Jurkat, Clone E6-1 (cell line): ENCODE measurements around a stretch of chr22.

GRCh38 chr22:29309167-29309774 is 2.8 kb downstream of the GAS2L1 start:
- RRBS: no CpG with 5 or more reads among the region's 13 CpGs

GRCh38 chr22:29310959-29311543 is 4.4 kb downstream of the RASL10A start:
- RRBS: 98% methylated on average over 6 of the region's 21 CpGs

DNA sequence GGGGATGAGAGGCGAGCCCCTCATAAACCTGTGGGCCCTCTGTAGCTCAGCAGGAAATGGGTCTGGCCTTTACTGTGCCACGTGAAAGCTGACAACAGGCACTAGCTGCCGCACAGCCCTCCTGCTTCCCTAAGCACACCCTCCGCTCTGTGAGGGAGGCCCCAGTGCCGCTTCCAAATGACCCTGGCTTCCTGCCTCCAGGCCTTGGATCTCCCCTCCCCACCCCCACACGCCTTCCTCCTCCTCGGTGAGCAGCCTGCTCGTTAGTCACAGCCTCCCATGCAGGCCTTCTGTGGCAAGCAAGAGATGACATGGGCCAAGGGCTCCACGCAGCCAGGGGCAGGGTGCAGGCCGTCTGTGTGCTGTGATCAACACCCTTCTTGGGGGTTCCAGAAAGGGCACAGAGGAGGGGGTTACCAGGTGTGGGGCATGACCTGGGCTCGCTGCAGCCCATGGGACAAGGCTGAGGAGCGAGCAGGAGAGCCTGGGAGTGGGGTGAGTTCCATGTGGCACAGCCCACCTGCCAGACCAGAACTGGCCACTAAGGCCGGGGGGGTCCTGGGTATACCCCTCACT is 15.3 kb upstream of the RASL10A start:
- RRBS: no CpG with 5 or more reads among the region's 13 CpGs

GRCh38 chr22:29700479-29700941 is 19.3 kb upstream of the CABP7 start:
- RRBS: no CpG with 5 or more reads among the region's 14 CpGs

DNA sequence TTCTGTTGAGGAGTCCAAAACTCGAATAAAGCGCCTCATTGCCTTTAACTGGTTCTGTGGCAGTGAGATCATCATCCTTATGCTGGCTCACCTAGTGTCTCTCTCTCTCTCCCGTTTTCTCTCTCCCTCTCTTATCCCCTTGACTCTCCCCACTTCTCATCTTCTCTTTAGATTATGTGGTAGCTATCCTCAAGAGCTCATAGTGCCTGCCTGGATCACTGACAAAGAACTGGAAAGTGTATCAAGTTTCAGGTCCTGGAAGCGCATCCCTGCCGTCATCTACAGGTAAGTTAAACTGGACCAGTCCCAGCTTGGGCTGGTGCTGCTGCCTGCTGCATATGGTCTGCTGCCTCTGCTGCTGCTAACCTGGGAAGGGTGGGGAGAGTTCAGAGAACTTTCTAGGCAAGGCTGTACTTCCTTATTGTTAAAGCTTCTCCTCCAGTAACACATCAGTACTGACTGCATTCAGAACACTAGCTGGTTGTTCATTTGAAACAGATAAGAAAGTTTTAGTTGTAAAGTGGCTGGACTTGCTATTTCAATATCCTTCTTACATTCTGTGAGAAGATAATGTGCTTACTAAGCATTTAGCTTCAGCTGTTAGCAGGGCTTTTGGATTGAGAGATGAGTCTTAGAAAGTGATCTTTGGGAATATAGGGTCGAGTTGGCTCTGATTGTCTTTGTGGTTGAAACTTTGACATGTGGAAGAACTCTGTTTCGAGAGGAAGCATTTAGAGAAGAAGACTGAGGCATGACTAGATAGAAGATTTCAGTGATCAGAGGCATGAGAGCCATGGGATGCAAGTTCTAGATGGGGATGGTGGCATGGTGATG is 77.3 kb upstream of the HORMAD2 start:
- RRBS: no CpG with 5 or more reads among the region's 7 CpGs

GRCh38 chr22:30047272-30047878 is 32.9 kb upstream of the HORMAD2 start:
- RRBS: no CpG with 5 or more reads among the region's 4 CpGs

DNA sequence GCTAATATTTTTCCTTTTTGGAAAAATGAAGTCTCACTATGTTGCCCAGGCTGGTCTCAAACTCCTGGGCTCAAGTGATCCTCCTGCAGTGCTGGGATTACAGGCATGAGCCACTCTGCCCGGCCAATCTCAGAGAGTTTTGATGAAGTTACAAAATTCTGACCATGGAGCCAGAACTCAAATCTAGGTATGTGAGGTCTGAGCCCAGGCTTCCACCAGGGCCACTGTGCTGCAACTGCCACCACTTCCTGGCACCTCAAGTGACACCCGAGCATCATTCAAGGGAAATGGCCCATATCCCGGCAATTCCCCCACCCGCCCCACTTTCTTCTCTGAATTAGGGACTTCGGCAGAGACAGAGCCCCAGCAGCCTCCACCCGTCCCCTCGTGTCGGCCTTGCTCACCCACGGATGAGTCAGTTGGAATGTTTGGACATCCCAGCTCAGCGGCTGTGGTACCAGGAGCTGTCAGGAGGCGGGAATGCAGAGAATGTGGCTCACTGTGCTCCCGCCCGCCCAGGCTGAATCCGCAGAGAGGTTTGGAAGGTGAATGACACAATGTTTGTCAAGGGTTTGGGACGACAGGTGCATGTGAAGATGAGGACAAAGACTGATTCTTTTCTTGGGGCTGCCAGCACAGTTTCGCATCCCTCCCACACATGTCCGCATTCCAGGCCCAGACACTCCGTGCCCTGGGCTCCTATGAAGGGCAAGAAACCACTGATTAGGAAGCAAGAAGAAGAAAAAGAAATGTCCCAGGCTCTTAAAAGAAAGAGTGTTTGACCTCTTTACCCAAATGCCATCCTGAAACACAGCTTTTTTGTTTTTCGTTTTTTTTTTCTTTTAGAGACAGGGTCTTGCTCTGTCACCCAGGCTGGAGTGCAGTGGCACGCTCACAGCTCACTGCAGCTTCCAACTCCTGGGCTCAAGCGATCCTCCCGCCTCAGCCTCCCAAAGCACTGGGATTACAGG is 39.6 kb downstream of the LIF start:
- RRBS: no CpG with 5 or more reads among the region's 22 CpGs

DNA sequence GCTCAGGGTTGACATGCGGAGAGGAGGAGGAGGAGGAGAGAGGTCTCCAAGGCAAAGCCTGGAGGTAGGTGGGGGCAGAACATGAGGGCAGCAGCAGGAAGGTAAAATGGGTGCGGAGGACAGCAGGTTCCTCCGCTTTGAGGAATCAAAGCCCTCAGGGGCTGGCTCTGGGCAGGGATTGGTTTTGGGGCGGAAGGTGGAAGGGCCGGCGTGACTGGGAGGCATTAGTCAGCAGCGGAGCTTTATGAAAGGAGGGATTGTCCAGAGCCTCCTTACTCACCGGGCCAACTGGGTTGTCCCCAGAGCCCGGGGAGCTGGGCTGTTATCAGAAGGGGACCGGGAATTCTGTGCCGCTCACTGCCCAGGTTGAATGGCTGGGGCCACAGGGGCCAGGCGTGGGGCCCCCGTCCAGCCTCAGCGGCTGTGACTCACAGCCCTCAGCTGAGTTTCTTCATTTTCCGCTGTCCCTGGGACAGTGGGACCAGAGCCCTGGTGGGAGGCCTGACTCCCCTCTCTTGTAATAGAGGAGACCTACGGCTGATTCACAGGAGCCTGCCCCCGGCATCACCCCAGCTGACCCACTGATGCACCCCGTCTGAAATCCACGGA is 36.2 kb downstream of the LIF start:
- RRBS: no CpG with 5 or more reads among the region's 19 CpGs

DNA sequence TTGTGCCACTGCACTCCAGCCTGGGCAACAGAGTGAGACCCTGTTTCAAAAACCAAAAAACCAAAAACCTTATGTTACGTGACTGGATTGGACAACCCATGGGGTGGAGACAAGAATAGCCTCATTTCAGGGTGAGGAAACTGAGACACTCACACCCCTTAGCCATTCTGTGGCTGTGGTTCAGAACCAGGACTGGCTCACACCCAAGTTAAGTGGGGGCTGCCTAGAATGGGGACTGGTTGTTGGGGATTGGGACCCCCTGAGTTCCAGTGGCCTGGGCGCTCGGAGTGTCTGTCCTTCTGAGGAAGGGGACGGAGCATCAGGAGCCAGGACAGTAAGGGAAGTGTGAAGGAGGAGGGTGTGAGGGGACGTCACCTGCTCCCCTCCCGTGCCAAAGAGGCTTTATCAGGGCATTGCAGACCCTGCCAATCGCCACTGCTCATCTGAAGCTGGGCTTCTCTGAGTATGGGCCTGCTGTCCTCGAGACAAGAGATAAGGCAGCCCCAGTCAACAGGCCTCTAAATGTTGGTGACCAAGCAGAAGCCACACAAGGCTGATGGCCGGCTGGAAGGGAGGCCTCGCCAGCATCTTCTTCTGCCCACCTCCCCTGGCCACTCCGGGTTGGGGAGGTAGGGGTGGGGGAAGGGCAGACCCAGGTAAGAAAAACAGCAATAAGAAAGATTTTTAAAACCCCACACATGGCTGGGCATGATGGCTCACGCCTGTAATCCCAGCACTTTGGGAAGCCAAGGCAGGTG is 29.9 kb downstream of the LIF start:
- RRBS: 33% methylated on average over 3 of the region's 12 CpGs

DNA sequence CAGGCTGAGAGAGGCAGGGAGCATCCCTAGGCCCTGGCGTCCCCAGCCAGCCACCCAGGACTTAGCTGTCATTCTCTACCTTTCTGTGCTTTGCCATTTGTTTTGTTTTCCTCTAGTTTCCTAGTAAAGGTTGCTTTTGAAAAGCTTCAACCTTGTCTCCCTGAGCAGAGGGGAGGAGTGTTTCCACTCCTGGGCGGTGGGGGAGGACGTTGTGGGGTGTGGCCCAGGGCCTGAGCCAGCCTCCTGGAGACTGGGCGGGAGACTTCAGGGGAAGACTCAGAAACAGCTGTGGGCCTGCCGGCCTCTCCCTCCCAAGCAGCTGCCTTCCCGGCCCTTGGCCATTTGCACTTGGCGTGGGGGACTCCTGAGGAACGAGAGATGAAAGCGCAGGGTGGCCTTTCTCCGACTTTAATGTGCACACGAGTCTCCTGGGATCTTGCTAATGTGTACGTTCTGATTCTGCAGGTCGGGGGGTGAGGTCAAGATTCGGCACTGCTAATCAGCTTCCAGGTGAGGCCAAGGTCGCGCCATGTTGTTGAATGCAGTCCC is 8.0 kb downstream of the LIF start:
- RRBS: no CpG with 5 or more reads among the region's 16 CpGs

- RRBS: no CpG with 5 or more reads among the region's 8 CpGs
Measured at GRCh38 chr22:30247113-30247436, 516 bp upstream of the LIF start.

- RRBS: no CpG with 5 or more reads among the region's 19 CpGs
Measured at GRCh38 chr22:30258673-30259140, 7.9 kb downstream of the OSM start.

GRCh38 chr22:30263274-30263794 is 3.3 kb downstream of the OSM start:
- RRBS: 16% methylated on average over 3 of the region's 16 CpGs

GRCh38 chr22:30310428-30310959 is 16.2 kb downstream of the TBC1D10A start:
- RRBS: no CpG with 5 or more reads among the region's 7 CpGs

GRCh38 chr22:30348143-30348578 is 8.5 kb downstream of the SF3A1 start:
- RRBS: 90% methylated on average over 2 of the region's 6 CpGs

GRCh38 chr22:30421442-30422728 is 3.7 kb upstream of the MTFP1 start:
- RRBS: no CpG with 5 or more reads among the region's 15 CpGs

DNA sequence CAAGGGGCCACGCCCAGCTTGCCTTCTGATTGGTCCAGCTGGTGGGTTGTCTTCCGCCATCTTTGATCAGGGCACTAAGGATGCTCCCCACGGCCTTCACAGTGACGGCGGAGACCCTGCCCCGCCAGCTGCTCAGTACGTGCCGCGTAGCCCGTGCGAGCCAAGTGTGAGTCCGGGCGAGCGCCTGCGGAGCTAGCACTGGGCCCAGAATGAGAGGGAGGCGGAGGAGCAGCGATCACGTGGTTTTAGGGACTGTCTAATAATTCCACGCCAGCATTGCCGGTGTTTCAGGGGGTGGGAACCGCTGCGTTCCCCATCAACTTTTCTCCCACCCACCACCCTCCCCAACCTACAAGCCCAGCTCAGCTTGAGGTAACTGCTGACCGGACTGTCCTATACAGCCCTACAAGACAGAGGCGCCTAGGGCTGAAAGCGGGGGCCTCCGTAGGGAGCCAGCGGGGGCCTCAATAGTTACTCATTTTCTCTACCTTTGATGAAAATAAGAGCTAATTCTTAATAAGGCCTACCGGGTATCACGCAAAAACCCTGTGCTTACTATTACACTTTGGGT is 1.5 kb upstream of the MTFP1 start:
- RRBS: 4% methylated on average over 4 of the region's 29 CpGs

- RRBS: no CpG with 5 or more reads among the region's 6 CpGs
Measured at GRCh38 chr22:30573599-30573878, 926 bp downstream of the GAL3ST1 start.

DNA sequence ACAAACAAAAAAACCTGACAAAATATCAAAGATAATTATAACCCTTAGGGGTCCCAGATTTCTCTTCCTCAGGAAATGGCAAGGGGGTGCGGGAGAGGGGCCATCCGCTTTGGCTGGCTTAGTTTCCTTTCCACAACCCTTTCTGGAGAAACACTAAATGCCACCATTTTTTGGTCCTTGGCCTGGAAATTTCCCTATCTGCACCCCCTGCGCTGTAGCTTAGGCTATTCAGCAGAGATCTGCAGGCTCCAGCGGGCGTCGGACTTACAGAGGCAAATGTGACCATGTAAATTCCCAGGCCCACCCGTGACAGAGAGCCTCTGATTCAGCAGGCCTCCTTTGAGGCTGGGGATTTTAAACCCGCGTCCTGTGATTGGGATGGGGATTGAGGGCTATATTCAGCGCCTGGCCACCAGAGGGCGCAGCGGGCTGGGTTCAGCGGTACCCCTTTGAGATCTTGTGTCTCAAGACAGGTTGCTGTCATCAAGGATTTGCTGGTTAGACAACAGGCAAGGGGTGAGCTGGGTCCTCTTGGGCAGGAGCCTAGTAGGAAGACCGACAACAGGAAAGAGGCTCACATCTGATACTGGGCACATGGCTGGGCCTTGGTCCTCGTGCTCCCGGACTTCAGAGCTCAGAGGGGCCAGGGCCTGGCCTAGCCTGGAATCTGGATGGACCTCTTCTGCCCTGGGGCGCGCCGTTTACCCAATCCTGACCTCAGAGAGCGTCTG is 1.2 kb upstream of the SLC35E4 start:
- RRBS: no CpG with 5 or more reads among the region's 20 CpGs

DNA sequence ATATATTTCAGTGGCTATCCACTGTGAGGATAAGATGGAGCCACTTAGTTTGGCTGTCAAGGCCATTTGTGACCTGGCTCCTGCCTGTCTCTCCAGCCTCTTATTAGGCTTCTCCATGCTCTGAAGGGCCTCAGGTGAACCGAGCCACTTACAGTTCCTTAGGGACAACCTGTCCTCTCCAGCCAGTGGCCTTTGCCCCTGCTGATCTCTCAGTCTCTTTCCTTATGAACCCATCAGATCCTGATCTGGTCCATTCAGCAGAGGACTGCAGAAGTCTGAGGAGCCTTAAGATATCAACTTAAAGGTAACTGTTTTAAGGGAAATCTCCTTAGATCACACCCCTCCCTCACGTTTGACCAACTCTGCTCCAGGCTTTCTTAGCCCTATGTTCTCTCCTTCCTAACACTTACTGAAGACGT is 2.4 kb downstream of the DUSP18 start:
- RRBS: no CpG with 5 or more reads among the region's 3 CpGs